Endometrial microvascular endothelial cells (primary cell): ENCODE measurements around a stretch of chr9.

GRCh38 chr9:137670256-137671195, 51.7 kb downstream of the EHMT1 start:
- RAMPAGE, long total RNA, result no peak

DNA sequence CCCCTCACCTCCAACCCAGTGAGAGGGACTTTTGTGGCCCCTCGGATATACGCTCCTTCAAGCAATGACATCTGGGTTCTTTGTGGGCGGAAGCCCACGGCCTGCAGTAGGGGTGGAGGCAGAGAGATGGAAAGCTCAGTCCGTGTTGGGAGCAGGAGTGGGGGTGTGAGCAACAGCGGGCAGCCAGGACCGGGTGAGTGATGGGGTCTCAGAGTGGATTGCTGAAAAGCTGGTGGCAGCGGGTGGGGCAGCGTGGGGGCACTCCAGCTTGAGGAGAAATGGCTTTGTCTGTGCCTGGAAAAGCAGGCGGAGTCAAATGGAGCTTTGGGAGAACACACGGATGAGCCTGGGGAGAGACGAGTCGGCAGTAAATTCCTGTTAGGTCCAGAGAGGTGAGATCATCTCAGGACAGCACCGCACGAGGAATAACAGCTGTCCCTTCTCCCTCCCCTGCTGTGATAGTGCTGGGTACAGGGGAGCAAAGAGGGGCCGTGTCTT, 42.1 kb downstream of the CACNA1B start:
- RAMPAGE, long total RNA, result no peak